Bronchus fibroblast of lung (primary cell): ENCODE measurements around a stretch of chr13.

DNA sequence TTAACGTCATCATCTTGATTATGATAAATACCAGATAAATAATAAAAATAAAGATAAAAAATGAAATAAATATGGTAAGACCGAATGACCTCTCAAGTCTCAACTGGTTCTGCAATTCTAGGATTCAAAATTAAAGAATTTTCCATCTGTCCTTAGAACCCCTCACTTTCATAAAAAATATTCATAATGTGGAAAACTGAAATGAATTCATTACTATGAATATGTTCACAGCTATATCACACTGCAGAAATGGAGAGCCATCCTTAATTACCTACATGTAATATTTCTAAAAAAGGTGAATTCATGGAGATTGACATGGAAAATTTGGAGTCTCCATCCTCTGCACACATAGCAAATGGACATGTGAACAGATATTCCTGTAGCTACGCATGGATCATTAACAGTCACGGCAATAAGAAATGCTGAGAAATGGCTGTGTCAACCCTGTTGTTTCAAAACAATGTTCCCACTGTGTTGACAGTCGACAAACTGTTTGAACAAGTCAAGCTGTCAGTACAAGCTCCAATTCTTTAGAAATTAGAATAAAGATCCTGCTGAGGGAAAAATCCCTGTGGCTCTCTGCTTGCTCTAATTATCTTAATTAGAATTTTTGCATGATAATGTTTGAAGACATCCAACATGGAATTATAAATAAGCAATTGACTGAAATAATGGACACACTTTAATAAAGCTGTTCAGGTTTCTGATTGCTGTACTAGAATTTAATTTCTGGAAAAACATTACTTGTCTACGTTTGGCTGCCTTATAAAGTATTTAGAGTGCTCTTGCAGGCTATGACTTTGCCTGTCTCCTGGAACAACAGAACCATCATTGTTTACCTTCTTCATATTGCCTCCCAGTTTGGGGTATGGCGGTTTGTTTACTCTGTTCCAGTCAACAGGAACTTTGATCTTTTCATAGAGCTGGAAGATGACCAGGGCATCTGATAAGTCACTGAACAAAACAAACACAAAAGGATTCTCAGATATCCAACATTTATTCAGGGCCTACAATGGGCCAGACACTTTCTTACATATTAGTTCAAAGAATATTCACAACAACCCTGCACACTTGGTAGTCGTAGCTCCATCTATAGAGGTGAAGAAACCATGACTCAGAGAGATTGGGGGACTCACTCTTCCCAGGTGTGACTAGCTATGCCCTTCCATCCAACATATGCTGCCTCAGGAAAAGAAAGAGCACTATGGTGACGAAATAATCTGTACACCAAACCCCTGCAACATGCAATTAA lies 38.0 kb upstream of the CPB2 start:
- RAMPAGE, long total RNA, result no peak

DNA sequence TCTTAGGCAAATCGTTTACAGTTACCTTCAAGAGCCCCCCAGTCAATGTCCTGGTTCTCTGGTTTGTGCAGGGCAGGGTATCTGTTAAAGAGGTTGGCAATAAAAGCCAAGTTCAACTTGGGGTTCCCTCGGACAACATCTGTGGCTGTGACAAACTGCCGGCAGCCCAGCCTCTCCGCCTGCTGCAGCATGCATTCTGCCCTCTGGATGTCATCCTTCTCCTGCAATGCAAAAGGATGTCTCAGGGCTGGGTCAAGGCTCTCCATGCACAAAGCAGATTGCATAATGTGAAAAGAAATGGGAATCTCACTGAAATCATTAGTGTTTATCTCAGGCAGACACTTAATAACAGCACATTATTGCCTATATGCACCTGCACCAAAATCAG lies 35.1 kb downstream of the LCP1 start:
- RAMPAGE, long total RNA, result no peak

- RAMPAGE, long total RNA, result no peak
Measured at GRCh38 chr13:46152587-46153026, 29.4 kb downstream of the LCP1 start.

DNA sequence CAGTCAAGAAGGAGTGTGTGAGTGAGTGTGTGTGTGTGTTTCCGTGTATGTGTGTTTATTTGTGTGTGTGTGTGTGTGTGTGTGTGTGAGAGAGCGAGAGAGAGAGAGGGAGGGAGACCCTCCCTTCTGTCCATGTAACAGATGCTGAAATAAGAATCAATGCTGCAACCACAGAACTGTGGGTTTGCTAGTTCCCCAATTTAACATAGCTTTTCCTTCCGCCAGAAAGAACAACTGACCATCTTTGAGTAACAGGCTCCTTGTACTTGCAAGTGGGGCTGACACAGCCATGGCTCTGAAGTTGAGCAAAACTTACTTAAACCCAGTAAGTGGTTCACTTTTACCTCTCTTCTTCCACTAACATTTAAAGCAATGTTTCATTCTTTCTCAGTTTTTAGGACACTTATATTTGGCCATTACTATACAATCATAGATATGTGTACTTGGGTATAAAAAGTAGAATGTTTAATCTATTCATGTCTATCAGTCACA lies 5.1 kb downstream of the LCP1 start:
- RAMPAGE, long total RNA, result no peak

GRCh38 chr13:46321396-46321987 lies 65.6 kb downstream of the RUBCNL start:
- RAMPAGE, long total RNA, result no peak

- RAMPAGE, long total RNA, result no peak
Measured at GRCh38 chr13:46341363-46341779, 45.7 kb downstream of the RUBCNL start.

- RAMPAGE, long total RNA, result no peak
Measured at GRCh38 chr13:46369191-46369573, 17.9 kb downstream of the RUBCNL start.

DNA sequence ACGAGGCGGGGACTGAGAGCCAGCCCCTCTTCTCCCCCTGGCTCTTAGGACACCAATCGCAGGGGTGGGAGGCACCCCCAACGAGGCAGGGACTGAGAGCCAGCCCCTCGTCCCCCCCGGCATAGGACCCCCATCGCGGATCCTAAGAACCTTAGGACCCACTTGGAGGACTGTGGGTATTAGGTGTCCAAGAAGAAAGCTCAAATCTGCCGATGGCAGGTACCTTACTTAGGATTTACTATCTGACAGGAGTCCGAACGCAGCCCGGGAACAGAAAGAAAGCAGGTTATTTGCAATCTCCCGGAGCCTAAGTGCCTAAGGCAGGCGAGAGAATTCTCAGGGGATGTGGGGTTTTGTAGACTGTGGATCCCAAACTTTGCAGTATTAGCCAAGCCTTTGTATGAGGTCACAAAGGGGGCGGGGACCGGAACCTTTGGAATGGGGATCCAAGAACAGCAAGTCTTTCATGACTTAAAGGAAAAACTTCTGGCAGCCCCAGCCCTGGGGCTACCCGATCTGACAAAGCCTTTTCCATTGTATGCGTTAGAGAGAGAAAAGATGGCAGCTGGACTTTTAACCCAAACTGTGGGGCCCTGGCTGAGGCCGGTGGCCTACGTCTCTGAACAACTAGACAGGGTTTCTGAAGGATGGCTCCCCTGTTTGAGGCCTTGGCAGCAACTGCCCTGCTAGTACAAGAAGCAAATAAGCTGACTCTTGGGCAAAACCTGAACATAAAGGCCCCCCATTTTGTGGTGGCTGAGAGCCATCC lies 80.6 kb upstream of the RUBCNL start:
- RAMPAGE, long total RNA, result no peak

DNA sequence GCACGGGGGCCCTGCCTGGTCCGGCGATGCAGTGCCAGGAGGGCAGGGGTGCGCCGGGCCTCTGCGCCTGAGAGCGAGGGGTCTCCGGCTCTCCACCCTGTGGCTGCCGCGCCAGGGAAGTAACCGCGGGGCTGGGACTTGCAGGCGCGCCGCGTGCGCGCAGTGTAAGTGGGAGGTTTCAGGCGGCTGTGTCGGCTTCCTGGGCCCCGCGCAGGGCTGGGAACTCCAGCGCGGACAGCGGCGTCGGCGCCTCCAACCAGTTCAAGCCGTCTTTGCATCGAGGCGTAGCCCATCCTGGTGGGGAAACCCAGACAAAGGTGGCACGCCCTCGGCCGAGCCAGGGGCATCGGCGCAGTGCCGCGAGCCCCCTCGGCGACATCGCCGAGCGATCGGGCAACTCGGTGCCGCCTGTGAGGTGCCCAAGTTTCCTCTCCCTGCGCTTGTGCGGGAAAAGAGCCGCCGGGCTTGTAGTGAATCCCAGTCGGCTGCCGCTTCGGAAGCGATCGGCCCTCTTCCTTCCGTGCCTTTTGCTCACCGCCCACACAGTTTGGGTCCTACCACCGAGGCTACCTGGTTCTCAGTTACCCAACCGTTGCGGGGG lies 1.0 kb downstream of the LRCH1 start:
- RAMPAGE, long total RNA, result no peak

DNA sequence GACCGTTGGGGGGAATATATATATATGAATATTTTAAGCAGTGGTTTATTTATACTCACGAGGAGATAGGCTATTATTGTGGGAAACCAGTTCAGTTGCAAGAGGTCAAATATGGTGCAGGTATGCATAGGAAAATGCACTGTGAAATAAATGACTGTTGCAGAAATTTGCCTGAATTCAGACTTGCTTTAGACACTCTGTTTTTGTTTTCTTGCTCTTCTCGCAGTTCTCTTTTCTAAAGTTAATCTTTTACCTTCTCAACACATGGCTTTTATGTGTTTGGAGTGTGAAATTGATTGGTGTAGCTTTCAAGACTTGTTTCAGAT lies 109.7 kb downstream of the LRCH1 start:
- RAMPAGE, long total RNA, result no peak

DNA sequence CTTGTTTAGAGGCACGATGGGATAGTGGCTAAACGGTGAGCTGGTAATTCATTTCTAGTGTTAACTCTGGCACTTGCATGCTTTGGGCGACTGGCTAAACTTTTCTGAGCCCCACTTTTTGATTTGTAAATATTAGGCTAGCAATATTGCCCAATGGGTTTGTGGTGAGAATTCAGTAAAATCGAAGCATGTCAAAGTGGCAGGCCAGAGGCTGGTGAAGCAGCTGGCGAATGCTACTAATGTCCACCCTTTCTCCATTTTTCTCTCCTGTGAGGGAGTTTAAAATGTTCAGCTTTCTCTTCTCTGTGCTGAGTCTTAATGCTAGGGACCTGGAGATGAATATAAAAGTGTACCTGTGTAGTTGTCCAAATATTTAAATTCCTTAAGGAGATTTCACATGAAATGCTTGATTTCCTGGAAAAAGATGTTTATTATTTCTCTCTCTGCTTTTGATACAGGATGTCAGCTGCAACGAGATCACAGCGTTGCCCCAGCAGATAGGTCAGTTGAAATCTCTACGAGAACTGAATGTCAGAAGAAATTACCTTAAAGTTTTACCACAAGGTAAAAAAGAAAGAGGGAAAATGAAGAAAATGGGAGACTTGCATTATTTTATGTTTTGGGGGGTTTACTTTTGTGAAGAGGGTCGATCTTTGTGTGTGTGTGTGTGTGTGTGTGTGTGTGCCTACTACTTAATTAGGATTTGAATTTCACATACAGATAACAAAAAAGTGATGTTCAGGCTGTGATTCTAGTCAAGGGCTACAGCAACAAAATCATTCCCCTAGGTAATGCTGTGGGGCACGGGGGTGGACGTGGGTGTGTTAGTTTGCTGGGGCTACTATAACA lies 115.5 kb downstream of the ESD start:
- RAMPAGE, long total RNA, result no peak

- RAMPAGE, long total RNA, result no peak
Measured at GRCh38 chr13:47951898-47952527, 49.1 kb downstream of the SUCLA2 start.

GRCh38 chr13:48239787-48240105 lies 6.7 kb downstream of the ITM2B start:
- RAMPAGE, long total RNA, result no peak

DNA sequence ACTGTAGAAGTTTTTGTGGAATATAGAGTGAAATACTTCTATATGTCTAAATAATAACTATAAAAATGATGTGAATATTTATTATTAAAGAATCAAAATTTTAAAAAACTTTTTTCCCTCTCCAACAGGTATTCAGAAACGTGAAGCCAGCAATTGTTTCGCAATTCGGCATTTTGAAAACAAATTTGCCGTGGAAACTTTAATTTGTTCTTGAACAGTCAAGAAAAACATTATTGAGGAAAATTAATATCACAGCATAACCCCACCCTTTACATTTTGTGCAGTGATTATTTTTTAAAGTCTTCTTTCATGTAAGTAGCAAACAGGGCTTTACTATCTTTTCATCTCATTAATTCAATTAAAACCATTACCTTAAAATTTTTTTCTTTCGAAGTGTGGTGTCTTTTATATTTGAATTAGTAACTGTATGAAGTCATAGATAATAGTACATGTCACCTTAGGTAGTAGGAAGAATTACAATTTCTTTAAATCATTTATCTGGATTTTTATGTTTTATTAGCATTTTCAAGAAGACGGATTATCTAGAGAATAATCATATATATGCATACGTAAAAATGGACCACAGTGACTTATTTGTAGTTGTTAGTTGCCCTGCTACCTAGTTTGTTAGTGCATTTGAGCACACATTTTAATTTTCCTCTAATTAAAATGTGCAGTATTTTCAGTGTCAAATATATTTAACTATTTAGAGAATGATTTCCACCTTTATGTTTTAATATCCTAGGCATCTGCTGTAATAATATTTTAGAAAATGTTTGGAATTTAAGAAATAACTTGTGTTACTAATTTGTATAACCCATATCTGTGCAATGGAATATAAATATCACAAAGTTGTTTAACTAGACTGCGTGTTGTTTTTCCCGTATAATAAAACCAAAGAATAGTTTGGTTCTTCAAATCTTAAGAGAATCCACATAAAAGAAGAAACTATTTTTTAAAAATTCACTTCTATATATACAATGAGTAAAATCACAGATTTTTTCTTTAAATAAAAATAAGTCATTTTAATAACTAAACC lies 28.3 kb downstream of the ITM2B start:
- RAMPAGE, long total RNA, result no peak

DNA sequence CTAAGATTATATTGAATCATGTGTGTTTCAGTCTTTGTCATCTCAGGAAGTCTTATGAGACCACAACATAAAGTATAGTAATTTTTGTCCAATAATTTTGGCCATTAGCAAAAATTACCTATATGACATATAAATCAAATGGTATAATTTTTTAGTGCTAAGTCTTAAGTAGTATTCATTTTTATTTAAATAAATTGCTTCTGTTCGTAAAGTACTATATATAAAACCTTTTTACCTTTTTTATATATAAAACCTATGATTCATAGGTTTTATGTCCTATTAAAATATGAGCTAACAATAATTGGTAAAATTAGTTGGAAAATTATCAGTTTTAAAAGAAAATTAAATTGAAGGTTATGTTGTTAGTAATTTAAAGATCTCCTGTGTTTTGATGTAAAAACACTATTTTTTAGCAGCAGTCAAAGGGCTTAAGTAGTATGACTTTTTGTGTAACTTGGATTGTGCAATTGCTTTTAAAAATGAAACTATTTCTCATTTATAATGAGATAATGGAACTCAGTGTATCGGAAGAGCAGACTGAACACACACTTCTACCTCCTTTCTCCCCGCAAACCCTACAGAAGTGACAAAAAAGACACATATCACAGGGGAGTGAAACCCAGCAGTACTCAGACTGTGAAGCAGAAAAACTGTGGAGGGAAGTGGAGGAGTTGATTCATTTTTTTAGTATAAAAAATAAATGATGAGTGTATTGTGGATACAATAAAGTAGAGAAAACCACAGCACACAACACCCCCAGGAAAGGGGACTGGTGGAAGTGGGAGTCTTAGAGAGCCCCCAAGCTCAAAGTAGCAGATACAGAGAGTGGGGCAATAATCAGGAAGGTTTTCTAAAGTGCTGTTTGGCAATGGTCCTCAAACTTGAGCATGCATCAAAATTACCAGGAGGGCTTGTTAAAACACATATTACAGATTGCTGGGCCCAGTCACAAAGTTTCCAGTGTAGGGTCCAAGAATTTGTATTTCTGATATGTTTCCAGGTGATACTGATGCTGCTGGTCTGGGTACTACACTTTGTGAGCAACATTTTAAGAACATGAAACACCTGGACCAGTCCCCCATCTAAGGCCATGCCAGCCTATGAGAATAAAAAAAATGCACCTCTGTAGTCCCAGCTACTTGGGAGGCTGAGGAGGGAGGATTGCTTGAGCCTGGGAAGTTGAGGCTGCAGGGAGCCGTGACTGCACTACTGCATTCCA lies 9.8 kb downstream of the LPAR6 start:
- RAMPAGE, long total RNA, result no peak

DNA sequence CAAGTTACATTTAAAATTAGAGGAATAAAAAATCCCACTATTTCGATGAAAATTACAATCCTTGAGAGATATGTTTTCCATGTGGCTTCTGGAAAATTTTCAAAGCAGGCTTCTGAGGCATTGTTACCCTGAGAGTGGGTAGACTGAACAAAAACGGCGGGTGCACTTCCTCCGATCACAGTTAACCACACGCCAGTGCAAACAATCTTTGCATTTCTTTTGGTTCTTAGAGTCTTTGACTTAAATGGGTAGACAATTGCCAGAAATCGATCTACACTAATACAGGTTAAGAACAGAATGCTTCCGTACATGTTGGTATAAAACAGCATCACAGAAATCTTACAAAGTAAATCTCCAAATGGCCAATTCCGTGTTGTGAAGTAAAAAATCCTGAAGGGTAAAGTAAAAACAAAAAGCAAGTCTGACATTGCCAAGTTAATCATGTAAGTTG lies 1.1 kb downstream of the LPAR6 start:
- RAMPAGE, long total RNA, result no peak

- RAMPAGE, long total RNA, result no peak
Measured at GRCh38 chr13:48477548-48477761, 55.4 kb downstream of the RCBTB2 start.

- RAMPAGE, long total RNA, result no peak
Measured at GRCh38 chr13:48492457-48493416, 40.1 kb downstream of the RCBTB2 start.

DNA sequence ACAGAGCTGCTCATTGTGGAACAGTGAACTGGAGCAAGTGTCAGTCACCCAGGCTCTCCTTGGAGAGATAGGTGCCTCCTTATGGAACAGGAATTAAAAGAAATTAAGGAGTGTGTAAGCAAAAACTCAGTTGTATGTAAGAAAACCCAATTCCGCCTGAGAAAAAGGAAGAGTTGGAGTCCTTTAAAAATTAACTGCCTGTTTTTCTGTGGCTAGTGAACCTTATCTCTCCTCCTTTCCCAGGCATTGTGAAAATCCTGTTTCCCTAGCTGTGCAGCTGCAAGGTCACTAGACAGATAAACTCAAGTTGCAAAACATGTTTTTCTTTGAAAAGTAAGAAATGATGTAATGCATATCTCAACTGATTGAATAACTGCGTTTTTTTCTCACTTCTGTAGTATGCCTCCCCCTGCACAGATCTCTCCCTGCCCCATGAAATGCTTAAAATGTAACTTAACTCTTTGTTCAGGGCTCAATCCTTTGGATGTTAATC lies 27.8 kb upstream of the CYSLTR2 start:
- RAMPAGE, long total RNA, result no peak

DNA sequence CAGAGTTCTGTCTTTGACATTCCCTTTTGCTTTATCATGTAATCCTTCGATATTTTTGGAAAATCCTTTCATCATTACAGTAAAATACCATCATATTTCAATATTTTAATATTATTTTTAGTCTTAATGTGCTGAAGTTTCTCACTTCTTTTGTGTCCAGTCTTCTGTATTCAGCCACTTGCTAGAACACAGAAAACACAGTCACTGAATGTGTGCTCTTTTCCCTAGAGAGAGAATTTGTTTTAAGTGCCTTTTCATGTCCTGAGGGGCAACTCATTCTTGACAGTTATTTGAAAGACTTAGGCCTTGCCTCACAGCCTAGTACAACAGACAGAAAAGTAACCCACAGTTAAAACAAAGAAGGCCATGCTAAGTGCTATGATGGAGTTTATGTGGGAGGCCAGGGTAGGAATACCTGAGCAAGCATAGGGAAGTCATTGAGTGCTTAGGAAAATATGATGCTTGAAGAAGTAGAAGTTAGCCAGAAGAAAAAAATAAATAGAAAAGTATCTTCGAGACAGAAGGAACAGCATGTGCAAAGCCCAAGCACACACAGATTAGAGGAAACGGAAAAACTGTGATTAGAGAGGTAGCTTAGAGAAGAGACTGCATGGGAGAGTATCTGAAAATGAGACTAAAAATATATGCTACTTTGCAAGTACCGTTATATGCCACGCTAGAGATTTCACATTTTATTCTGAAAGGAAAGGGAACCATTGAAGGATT lies 120.9 kb downstream of the FNDC3A start:
- RAMPAGE, long total RNA, result no peak